GM23248 (cell line): ENCODE measurements around the gene SLC2A9.

- RAMPAGE, long total RNA, result no peak
Observed at GRCh38 chr4:7929414-7930086, 10.1 kb downstream of the AFAP1 start.

- RAMPAGE, long total RNA, result no peak
Observed at GRCh38 chr4:8044566-8045441, 105.1 kb upstream of the AFAP1 start.

- RAMPAGE, long total RNA, result no peak
Observed at GRCh38 chr4:8110247-8110976, 48.2 kb downstream of the ABLIM2 start.

DNA sequence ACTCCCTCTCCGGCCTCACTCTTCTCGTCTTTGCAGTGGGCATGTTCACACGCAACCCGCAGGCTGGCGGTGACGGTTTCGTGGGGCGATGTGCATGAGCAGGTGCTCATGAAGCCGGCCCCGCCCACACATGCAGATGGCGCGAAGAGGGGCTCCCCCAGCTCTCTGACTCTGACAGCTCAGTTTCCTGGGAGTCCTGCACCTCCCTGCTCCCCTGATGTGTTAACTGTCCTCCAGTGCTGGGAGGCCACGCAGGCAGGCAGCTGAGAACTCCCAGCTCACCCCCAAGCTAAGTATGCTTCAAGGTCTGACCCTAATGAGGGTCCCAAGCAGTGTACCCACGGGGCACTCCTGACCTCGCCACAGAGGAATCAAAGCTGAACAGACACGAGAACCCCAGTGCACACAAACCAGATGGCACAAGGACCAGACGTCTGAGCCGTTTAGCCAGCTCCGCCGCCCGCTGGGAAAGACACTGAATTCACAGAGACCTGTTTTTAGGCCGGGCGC, 13.8 kb upstream of the ABLIM2 start:
- RAMPAGE, long total RNA, result no peak

- RAMPAGE, long total RNA, result no peak
Observed at GRCh38 chr4:8237815-8239046, 31.3 kb upstream of the HTRA3 start.

- RAMPAGE, long total RNA, result no peak
Observed at GRCh38 chr4:8243780-8244612, 25.6 kb upstream of the HTRA3 start.

DNA sequence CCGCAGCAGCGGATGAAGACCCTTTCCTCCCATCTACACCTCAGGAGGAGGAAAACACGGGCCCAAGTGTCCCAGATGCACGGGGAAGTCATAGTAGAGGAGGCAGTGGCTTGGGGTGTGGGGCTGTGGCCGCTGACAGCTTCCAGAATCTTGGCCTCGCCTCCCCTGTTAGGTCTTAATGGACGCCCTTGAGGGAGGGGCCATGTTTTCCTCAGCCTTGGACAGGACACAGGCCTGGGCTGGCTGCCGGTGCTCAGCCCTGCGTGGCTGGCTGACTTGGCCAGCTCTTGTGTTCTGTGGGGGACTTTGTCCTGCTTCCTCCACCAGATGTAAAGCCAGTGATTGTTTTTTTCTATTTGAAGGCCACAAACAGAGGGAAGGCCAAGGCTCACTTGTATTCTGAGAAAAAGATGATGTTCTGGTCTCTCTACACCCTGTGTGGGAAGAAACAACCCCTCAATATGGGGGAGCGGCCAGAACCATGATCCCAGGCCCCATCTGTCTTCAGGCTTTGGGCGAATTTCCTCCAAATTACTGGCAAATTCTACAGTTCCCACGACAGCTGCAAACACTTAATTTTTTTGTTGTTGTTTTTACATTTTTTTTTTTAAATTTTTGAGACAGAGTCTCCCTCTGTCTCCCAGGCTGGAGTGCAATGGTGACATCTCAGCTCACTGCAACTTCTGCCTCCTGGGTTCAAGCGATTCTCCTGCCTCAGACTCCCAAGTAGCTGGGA, 71.3 kb downstream of the HTRA3 start:
- RAMPAGE, long total RNA, result no peak

GRCh38 chr4:8393692-8394124, 46.8 kb downstream of the ACOX3 start:
- RAMPAGE, long total RNA, result no peak

DNA sequence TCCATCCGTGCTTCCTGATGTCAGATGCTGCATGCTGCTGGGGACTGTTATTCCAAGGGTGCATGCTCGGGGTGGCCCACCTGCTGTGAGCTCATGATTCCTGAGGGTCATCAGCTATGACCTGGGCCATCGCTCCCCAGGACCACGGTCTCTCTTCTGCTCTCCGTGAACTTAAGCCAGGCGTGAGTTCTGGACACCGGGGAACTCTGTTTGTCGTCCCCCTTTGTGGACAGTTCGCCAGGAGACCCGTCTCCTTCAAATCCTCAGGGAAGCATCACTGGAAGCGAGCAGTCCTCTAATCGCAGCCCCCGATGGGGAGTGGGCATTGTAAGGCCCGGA, 41.6 kb downstream of the ACOX3 start:
- RAMPAGE, long total RNA, result no peak

- RAMPAGE, long total RNA, result no peak
Observed at GRCh38 chr4:8409131-8409472, 31.4 kb downstream of the ACOX3 start.

- RAMPAGE, long total RNA, result no peak
Observed at GRCh38 chr4:8440944-8441528, 459 bp downstream of the TRMT44 start.

- RAMPAGE, long total RNA, result no peak
Observed at GRCh38 chr4:8472702-8472983, 32.1 kb downstream of the TRMT44 start.

- RAMPAGE, long total RNA, result no peak
Observed at GRCh38 chr4:8534174-8534651, 46.0 kb upstream of the GPR78 start.

DNA sequence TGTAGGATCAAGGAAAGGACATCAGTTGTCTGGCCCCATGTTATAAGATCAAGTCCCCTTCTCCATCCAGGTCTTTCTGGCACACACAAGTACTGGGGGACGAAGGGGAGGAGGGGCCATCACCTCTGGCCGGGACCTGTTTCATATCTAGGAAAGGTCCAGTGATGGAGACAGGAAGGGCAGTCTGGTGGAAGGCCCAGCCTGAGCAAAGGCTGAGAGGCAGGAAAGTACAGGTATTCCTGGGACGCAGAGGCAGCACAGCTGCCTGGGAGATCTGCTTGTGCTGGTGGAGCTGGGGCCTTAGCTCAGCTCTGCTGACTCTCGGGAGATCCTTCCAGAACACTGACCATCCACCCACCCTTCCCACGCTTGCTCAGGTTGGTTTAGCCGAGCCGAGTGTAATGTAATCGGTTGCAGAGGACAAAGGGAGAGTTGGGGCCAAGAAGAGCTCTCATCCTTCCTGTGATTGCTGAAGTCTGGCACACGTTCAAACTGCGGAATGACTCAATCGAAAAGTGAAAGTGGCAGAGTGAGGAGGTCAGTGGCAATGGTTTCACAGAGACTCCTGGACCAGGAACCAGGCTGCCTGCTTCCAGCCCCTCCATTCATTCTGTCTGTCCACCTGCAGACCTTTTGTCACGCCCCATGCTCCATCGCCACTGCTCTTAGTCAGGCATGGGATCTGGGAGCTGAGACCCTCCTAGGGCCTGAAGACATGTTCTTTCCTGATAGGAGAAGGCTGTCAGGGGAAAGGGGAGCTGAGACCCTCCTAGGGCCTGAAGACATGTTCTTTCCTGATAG, 43.1 kb upstream of the GPR78 start:
- RAMPAGE, long total RNA, result no peak

DNA sequence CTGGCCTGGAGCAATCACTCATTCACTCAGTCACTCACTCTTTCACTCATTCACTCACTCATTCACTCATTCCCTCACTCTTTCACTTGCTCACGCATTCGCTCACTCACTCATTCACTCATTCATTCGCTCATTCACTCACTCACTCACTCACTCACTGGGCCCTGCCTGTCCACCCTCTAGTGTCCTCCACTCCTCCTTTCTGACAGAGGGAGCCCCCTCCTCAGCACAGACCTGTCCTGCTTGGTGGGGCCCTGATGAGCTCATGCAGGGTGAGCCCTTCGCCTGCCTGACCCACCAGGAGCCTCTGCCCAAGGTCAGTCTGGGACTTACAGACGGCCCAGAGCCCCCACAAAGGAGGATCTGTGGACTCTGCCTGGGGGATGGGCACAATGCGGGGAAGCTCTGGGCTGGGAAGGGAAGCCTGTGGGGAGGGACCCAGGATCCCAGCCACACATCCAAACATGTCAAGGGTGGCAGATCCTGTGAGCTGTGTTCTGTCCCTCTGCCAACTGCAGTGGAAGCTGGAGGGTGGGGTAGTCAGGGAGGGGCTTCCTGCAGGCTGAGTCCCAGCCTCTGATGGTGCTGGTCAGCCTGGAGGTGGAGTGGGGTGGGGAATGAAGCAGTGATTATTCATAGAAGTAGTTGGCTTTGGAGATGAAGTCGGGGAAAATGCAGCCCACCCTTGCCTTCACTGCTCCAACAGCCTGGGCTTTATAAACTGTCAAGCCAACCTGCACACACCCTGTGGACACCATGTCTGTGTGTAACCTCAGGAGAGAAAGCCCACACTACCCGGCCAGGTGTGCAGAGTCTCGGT, 18.6 kb downstream of the CPZ start:
- RAMPAGE, long total RNA, result no peak

- RAMPAGE, long total RNA, result no peak
Observed at GRCh38 chr4:9072654-9073217, 97.5 kb upstream of the FAM90A26 start.

DNA sequence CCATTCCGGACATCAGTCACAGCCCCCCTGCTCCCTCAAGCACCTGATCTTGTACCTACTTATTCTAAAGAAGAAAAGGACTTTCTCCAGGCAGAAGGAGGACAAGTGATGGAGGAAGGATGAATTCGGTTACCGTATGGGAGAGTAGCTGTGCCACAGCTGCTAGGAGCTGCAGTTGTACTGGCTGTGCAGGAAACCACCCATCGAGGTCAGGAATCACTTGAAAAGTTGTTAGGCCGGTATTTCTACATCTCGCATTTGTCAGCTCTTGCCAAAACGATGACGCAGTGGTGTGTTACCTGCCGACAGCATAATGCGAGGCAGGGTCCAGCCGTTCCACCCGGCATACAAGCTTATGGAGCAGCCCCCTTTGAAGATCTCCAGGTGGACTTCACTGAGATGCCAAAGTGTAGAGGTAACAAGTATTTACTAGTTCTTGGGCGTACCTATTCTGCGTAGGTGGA, 67.8 kb upstream of the FAM90A26 start:
- RAMPAGE, long total RNA, result no peak

GRCh38 chr4:9153144-9154231, 16.7 kb upstream of the FAM90A26 start:
- RAMPAGE, long total RNA, result no peak

- RAMPAGE, long total RNA, result no peak
Observed at GRCh38 chr4:10021327-10021851, at the start of gene SLC2A9. TSS of gene SLC2A9 (minus strand) at chr4:10021497.

DNA sequence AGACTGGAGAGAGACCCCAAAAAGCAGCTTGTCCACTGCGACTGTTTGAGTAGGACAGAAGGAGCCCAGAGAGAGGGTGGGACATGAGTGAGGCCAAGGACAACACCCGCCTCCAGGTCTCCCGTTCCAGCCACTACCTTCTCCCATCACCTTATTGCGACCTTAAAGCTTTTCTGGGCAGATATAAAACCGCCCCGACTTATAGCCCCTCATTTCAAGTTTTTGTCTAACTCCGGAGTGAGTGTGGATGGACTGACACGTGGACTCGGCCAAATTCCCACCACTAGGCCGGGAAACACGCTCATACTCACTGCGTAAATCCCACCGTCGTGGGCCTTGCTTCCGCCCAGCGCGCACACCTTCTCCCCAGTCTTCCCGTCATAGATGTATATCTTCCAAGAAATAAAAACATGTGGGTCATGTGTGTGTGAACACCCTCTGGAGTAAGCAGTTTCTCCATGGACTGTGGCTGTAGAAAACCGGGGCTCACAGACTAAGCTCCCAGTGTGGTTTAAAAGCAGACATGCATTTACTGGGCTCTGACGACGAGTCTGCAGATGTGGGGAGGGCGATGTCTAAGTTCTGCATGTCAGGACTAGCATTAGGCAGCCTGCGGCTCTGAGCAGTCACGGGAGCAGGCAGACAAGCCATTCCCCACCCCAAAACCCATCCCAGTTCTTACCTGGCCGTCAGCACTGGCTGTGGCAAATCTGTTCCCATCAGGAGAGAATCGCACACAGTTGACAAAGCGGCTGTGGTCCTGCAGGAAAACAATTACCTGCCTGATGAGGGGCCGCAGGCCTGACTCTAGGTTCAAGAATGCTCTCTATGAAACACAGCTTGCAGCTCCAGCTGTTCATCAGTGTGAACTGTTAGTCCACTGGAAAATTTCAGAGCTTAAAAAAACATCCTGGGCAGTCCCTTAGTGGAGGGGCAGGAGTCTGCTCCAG, 28.3 kb downstream of the WDR1 start:
- RAMPAGE, long total RNA, result no peak